SP-49 (cell line): ENCODE measurements around the genes KRT3, SP7 and PCBP2.

- PRO-cap = no peak
Measured at GRCh38 chr12:52650243-52650970, 1.6 kb downstream of the KRT2 start.

GRCh38 chr12:52713966-52715091, 11.0 kb upstream of the KRT77 start:
- PRO-cap = no peak

DNA sequence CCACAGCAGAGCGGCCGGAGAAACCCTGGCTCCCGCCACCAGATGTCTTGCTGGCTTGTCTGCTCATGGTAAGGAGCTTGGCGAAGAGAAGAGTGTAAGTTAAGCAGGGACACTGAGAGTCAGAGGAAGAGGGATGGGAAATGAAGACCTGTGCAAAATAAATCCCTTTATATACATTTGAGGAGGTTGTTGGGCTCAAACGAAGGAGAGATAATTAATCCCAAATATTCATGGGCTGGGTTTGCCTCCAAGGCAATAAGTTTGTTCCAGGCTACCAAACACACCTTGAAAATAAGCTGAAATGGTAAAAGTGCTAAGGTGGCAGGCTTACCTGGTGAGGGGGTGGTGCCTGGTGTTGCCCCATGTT, at the start of gene KRT3:
TSS of gene KRT3 (minus strand) at position 142 of the 367 bp plus-strand sequence.
- PRO-cap = no peak

DNA sequence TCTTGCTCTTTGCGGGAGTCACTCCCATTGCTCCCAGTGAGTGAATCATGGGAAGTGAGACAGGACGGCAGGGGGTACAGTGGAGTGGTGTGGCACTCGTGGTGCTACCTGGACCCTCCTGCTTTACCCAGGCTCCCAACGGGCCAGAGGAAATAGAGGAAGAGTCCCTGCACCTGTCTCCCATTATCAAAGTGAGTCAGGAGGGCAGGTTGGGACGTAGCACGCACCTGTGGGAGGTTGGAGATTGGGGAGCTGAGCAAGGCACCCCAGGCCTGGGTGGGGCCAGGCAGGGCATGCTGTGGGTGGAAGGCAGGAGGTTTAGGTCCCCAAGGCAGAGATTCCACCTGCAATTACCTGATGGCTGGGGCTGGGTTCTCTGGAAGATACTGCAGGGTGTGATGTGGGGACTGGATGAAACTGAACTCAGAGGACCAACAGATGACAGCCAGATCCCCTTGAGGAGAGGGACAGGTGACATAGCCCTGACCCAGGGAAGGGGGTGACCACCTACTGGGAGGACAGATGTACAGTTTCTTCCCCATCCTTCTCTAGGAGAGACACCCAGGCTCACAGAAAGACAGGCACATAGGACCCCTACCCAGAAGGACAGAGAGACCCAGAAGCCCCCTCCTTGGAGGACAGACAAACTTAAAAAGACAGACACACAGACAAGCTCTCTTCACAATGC, 1.6 kb upstream of the KRT8 start:
- PRO-cap = no peak

- PRO-cap = no peak
Measured at GRCh38 chr12:52945252-52946256, 3.4 kb upstream of the KRT18 start.

- PRO-cap = no peak
Measured at GRCh38 chr12:52970115-52970702, 21.3 kb downstream of the KRT18 start.

DNA sequence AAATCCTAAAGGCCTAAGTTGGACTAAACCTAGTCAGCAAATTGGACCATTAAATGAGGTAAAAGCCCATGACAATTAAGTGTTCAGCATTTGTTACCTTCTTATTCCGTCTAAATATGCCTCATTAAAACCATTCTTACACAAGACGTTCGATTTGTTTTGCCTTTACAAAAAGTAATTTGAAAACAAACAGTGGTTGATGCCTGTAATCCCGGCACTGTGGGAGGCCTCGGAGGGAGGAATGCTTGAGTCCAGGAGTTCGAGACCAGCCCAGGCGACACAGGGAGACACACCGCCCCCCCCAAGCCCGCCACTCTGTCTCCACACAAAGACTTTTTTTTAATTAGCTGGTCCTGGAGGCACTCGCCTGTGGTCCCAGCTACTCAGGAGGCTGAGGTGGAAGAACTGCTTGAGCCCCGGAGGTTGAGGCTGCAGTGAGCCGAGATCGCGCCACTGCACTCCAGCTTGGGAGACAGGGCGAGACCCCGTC, 1.0 kb upstream of the EIF4B start:
- PRO-cap = no peak

DNA sequence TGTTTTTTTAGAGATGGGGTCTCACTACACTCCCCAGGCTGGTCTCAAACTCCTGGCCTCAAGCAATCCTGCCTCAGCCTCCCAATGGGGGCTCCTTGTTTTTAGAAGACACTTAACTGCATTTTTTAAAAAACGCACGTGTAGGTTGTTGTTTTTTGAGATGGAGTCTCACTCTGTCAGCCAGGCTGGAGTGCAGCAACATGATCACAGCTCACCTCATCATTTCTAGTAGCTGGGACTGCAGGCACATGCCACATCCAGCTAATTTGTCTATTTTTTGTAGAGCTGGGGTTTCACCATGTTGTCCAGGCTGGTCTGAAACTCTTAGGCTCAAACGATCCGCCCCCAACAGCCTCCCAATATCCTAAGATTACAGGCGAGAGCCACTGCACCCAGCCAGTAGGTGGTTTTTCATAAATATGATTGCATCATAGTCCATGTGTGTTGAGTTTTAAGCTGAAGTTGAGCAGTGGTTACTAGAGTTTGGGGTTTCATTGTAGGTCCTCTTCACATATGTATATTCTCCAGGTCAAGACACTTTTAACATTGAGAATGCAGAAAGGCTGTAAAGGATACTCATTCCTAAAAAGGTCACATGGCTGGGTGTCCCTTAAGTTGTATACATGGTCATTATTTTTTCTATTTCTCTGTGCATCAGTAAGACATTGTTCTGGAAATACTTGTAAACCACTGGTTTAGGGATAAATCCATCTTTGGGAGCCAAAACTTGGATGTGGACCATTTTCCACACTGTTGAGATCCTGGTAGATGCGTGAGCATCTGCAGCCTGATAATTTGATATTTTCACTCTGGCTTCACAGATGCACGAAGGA, 13.1 kb upstream of the TNS2 start:
- PRO-cap = no peak

- PRO-cap = no peak
Measured at GRCh38 chr12:53078620-53079261, 449 bp downstream of the SPRYD3 start.

DNA sequence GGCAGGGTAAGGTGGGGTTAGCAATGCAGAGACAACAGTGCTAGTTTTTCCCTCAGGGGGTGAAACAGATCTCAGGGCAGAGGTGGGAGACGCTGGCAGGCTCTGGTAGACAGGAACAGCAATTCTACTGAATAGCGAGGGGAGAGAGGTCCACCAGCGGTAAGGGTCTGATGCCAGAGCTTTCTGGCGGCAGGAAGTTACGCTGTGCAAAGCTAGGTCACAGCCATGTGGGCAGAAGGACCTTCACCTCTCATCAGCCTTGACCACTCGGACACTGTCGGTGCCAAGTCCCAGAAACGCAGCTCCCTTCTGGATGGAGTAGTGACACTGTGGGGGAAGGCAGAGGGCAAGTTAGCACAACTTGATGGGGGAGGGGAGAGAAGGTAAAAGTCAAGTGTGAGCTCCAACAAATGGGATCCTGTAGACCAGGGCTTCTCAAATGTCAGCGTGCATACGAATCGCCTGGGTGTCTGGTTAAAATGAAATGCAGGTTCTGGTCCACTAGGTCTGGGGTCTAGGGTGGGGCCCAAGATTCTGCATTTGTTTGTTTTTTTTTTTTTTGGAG, 10.3 kb upstream of the ZNF740 start:
- PRO-cap = no peak

DNA sequence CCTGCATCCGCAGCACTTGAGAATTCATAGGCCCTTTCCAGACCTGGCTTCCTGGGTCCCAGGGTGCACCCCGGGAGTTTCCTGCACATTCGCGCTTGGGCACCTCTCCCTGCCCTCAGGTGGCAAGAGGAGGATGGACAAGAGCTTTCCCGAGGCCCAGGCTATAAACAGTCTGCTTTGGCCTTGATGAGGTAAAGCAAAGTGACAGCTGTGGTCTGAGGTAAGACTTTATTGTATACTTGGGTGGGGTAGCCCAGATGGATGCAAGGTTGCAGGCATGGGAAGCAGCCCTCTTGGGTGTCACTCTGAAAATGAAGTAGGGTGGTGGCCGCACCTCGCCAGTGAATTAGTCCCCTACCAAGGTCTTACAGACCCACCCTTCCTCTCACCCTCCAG, 10.4 kb upstream of the CSAD start:
- PRO-cap = no peak

- PRO-cap = no peak
Measured at GRCh38 chr12:53216311-53216850, 9.3 kb upstream of the ITGB7 start.

DNA sequence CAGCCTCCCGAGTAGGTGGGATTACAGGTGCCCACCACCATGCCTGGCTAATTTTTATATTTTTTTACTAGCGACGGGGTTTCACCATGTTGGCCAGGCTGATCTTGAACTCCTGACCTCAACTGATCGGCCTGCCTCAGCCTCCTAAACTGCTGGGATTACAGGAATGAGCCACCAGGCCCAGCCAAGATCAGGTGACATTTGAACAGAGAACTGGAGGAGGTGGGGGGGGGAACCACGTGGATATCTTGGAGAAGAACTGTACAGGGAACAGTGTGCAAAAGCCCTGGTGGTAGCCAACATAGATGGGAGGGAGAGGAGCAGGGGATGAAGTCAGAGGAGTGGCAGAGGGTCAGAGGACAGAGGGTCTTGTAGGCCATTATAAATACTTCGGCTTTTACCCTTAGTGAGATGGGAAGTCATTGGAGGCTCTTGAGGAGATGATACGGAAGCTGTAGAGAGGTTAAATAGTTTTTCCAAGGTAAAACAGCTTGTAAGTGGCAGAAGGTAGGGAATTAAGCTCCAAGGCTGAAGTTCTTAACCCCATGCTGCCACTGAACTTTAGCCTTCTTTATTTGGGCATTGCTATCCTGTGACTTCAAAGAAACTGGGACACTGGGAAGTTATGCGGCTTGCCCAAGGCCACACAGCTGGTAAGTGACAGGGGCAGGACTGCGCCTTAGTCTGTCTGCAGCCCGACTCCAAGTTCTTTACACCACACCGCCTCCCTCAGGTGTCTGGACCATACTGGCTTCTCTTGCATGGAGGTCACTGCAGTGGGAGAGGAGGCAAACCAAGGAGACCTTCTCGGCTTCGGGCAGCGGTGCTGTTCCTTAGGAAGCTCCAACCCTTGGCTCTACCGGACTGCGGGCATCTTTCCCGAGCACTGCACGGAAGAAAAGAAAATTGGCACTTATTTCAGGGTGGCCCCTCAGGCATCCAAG, 651 bp upstream of the MFSD5 start:
- PRO-cap = no peak

- PRO-cap = no peak
Measured at GRCh38 chr12:53252457-53253205, 736 bp downstream of the MFSD5 start.

DNA sequence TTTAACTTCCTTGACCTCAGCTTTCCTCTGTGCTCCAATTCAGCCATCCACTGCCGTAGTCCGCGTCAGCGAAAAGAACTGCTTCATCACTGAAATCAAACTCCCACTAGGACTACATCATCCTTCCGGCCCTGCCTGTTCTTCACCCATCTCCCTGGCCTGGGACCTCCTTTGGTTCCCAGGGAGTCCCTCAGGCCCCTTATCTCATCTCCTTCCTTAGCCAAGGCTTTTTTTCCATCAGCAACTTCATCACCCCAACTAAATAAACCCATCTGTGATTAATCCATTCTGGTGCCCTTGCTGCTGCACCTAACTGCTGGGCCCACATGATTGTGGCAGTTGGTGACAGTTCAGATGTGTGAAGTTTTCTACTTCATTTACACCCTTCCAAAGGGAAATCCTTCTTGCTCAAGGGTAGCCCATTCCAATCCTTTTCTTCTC, 810 bp downstream of the MYG1 start:
- PRO-cap = no peak

- PRO-cap = no peak
Measured at GRCh38 chr12:53336301-53336581, at the start of gene SP7. Gene SP7 (minus strand): TSS chr12:53336354.

GRCh38 chr12:53344546-53345576, 8.7 kb upstream of the SP7 start:
- PRO-cap = unidirectional peak, minus-strand start at chr12:53345321

DNA sequence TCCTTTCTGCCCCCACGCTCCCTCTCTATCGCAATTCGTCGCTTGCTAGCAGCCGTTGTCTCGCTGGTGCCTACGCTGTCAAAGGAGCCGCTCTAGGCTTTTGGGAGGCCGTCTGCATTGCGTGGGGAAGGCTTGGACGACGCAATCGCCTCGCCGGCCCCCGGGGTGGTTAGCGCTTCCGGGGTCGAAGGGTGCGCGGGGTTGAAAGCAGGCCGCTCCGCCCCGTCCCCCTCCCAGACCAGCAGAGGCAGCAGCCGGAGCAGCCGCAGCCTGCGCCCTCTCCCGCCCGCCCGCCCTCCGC, at the start of gene PCBP2:
TSS of gene PCBP2 (plus strand) at position 233 of the 301 bp plus-strand sequence.
- PRO-cap = bidirectional peak, plus-strand start at position 236 of the sequence, minus-strand start outside the sequence

- PRO-cap = no peak
Measured at GRCh38 chr12:53471612-53472762, 20.1 kb downstream of the PCBP2 start.

GRCh38 chr12:53754062-53754523, 26.8 kb upstream of the CALCOCO1 start:
- PRO-cap = unidirectional peak, plus-strand start at chr12:53754328